ENCODE data around the gene MTX3.

GRCh38 chr5:78173741-78174059 is 120.8 kb downstream of the AP3B1 start:
- PRO-cap = no peak
- RAMPAGE, long total RNA, 4 experiments = start-site peak on the minus strand in 1 of 4 experiments, at chr5:78173899-78173999 at its widest, 30 reads per replicate

GRCh38 chr5:78387664-78388244 is 27.3 kb downstream of the SCAMP1 start:
- PRO-cap = no peak
- RAMPAGE, long total RNA, 4 experiments = no peak in any of the 4 experiments

DNA sequence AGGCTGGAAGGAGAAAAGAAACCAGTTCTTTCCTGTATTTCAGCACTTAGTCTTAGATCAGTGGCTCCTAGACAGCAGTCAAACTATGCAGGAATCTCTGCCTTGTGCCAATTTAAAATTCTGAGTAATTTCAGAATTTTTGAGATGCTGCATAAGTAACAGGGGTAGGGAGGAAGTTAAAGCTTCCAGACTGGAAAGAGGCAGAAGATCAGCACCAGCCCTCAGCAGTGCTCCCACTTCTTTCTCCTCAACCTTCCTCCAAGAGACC is 141.9 kb downstream of the LHFPL2 start:
- PRO-cap = no peak
- RAMPAGE, long total RNA, 4 experiments = no peak in any of the 4 experiments

GRCh38 chr5:78508182-78508862 is 140.2 kb downstream of the LHFPL2 start:
- PRO-cap = no peak
- RAMPAGE, long total RNA, 4 experiments = no peak in any of the 4 experiments

GRCh38 chr5:78573874-78574503 is 74.6 kb downstream of the LHFPL2 start:
- PRO-cap = no peak
- RAMPAGE, long total RNA, 4 experiments = no peak in any of the 4 experiments

DNA sequence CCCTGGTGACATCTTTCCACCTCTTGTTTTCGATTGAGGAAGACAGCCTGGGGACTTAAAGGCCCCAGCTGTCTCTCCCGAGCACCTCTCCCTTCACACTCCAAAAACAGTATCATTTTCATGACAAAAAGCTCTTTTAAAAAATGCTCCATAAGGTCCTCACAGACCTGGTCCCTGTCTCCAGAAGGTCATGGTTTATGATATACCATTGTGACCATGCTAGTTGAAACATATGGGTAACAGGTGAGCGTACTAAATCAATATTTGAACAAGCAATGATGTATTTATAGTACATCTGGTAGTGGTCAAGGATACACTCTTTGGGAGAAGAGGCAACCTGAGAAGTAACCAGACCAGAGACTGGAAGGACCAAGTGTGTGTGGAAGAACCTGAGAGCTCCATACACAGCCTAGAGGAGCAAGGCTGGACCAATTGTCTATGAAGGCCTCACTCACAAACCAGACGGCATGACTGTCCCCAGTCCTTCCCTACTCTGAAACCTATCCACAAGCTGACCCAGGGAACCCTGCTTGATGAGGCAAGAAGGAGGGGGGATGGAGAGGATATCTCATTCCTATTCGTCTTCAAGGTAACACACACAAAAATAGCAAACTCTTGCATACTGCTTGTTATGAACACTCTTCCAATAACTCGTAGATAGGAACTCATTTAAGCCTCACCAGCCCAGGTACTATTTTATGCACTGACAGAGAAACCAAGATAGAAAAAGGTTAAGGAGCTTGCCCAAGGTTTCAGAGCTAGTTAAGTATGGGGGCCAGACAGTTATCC is 55.0 kb downstream of the LHFPL2 start:
- PRO-cap = no peak
- RAMPAGE, long total RNA, 4 experiments = no peak in any of the 4 experiments

DNA sequence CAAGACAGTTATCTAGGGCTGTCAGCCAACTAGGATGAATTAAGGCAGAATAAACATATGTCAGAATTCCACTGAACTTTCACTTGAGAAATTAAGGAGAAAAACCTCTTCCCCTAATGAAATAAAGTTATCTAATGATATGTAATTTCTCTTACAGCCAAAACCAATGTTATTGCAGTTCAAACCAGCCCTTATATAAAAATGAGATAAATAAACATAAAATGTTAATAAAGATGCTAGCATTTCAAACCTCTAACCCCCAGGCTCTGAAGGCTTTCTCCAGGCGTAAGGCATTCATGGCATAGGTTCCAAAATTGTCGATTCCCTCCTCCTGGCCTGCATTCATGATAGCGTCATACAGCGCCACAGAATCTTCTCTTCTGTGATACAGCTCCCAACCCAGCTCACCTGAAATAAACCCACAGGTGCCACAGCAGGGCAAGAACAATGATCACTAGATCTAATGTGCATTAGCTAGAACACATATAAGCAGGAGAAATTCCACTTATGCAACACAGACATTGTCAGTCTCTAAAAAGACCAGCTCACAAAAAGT is 41.1 kb upstream of the ARSB start:
- PRO-cap = no peak
- RAMPAGE, long total RNA, 4 experiments = no peak in any of the 4 experiments

DNA sequence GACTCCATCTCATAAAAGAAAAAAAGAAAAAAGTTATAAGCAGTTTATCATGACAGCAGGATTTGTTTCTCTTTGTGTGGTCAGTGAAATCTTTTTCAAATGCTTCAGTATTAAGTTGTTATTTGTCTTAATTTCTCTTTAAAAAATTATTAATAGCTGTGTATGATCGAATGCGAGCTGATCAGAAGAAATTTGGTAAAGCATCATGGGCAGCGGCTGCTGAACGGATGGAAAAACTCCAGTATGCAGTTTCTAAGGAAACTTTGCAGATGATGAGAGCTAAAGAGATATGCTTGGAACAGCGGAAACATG is 55.0 kb downstream of the JMY start:
- PRO-cap = no peak
- RAMPAGE, long total RNA, 4 experiments = start-site peak on the plus strand in 1 of 4 experiments, centred at position 208 of the sequence, 17 reads per replicate

GRCh38 chr5:79299940-79300429 is 64.1 kb downstream of the JMY start:
- PRO-cap = no peak
- RAMPAGE, long total RNA, 4 experiments = start-site peak on the plus strand in 1 of 4 experiments, at chr5:79300171-79300317 at its widest, 10 reads per replicate

- PRO-cap = no peak
- RAMPAGE, long total RNA, 4 experiments = start-site peak on the plus strand in 1 of 4 experiments, at chr5:79736254-79736566 at its widest, 6 reads per replicate
These were observed 46.8 kb downstream of the CMYA5 start for GRCh38 chr5:79736269-79736925.

DNA sequence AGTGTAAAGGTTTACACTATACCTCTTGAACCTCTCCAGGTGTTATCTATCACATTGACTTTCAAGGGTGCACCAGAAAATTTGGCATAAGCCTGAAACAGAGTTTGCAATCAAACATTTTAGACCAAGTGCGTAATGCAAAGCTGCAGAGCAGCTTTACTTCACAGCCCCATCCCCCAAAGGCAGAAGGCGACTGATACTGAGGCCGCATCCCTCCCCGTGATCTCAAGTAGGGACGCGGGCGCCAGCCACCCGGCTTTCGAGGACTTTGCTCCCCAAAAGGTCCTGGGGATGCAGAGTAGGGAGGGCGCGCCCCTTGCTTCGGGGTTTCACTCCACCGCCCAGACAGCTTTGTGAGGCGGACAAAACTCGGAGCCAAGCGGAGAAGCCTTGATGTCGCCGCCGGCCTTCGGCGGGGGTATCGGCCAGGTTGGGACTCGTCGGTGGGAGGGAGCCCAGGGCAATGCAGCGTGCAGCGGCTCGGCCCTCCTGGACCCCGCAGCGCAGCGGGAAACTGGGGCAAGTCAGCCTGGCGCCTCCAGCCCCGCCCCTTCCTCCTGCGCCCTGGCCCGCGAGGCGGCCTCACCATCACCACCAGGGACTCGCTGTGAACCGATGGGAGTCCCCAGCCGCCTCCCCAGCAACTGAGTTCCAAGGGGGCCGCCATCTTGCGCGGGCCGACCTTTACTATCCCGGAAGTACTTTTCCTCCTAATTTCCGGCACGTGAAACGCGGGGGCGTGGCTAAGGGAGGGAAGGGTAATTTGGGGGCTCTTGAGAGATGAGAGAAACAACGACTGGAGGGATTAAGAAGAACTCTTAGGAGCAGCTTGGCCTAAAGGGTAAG is at the start of gene MTX3:
TSS of gene MTX3 (minus strand) at position 691 of the 846 bp plus-strand sequence.
- PRO-cap = unidirectional peak, minus-strand start at position 516 of the sequence; unidirectional peak, minus-strand start at position 604 of the sequence; unidirectional peak, minus-strand start at position 686 of the sequence
- RAMPAGE, long total RNA, 4 experiments = start-site peak on the plus strand in 1 of 4 experiments, centred at position 736 of the sequence, 6 reads per replicate; start-site peak on the minus strand in 4 of 4 experiments, centred at positions 647 to 664 of the sequence, 12 to 34 reads per replicate

GRCh38 chr5:80139465-80139940 is 104.4 kb downstream of the THBS4 start:
- PRO-cap = no peak
- RAMPAGE, long total RNA, 4 experiments = no peak in any of the 4 experiments

- PRO-cap = no peak
- RAMPAGE, long total RNA, 4 experiments = no peak in any of the 4 experiments
These were observed 38.6 kb downstream of the SERINC5 start for GRCh38 chr5:80217190-80217670.

DNA sequence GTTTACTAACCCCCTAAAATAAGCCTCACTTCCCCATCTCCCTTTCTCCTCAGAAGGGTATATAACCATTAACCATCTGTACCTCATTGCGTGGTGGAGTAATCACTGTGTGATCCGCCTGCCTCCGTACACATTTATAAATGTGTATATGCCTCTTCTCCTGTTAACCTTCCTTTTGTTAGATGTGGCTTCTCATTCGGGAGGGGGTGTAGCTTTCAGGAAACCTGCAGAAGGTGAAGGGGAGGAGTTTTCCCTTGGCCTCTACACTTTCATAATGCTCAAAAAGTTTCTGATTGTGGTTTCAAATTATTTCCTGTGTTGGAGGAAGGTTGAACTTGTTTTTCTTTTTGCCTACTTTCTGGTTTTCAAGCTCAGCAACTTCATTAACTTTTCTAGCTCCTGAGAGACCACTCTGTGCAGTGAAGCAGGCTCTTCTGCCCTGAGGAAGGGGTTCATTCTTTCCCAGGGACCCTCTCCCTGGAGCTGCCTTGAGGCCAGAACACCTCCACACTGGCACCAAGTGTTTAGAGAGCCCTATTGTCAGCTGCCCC is 46.9 kb downstream of the RASGRF2 start:
- PRO-cap = unidirectional peak, minus-strand start at position 130 of the sequence; unidirectional peak, minus-strand start at position 176 of the sequence
- RAMPAGE, long total RNA, 4 experiments = no peak in any of the 4 experiments

DNA sequence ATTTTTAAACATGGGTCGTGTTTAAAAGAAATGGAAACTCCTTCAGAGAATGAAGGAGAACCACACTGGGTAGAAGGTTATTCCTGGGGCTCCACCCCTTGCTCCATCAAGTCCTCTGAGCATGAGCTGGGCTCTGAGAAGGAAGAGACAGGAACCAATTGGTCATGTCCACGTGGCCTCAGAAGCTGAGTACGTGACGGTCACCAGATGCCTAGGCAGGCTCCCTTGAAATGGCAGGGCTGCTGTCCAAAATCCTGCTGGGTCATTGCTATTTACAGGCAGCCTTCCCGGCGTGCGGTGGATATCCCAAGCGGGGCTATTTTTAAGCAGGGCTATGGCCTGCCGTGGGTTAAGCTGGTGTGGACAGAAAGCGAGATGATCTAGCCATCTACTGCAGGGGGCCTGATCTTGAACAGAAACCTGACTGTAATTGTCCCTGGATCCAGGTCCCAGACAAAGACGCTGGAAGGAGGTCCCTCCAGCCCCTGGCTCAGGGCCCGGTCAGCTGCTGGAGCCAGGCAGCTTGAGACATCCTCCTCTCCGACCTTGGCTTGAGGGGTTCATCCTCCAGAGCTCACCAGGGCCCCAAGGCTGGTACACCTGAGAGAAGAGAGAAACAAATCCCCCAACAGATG is 586 bp upstream of the CKMT2 start:
- PRO-cap = no peak
- RAMPAGE, long total RNA, 4 experiments = no peak in any of the 4 experiments

GRCh38 chr5:81355062-81355871 is 38.7 kb downstream of the ACOT12 start:
- PRO-cap = no peak
- RAMPAGE, long total RNA, 4 experiments = no peak in any of the 4 experiments

DNA sequence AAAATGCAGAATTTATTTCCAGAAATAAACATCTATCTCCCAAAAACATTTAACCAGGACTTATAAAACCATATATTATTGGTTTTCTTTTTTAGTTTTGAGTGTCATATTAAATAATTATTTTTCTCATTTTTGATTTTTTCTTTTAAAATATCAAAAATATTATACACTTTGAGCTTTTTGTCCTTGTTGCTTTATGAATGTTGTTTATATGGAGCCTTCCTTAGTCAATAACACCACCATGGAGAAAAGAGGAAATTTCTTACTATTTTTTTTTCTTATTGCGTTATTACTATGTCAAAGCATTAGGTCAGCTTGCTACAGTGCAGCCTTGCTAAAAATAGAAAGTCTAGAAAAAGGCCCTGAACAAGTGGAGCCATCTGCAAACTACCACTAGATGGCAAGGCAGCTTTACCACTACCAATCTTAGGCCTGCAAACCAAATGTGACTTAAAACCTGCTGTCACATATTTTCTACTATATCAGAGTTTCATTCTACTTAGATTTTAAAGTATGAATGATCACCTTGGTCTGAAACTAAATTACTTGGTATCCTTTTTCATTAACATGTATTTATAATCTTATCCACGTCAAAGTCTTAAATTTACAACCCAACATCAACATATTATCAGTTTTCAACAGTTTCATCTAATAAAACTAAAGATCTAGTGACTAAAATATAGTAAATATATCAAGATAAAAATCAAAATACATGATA is 113.0 kb upstream of the ACOT12 start:
- PRO-cap = no peak
- RAMPAGE, long total RNA, 4 experiments = no peak in any of the 4 experiments

DNA sequence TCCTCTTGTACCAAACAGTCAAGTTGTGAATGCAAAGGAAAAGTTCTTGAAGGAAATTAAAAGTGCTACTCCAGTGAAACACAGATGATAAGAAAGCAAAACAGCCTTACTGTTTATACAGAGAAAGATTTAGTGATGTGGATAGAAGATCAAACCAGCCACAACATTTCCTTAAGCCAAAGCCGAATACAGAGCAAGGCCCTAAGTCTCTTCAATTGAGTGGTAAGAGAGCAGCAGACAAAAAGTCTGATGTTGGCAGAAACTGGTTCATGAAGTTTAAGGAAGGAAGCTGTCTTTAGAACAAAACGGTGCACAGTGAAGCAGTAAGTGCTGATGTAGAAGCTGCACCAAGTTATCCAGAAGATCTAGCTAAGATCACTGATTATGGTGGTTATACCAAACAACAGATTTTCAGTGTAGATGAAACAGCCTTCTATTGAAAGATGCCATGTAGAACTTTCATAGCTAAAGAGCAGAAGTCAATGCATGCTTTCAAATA is 144.2 kb upstream of the ACOT12 start:
- PRO-cap = no peak
- RAMPAGE, long total RNA, 4 experiments = no peak in any of the 4 experiments

DNA sequence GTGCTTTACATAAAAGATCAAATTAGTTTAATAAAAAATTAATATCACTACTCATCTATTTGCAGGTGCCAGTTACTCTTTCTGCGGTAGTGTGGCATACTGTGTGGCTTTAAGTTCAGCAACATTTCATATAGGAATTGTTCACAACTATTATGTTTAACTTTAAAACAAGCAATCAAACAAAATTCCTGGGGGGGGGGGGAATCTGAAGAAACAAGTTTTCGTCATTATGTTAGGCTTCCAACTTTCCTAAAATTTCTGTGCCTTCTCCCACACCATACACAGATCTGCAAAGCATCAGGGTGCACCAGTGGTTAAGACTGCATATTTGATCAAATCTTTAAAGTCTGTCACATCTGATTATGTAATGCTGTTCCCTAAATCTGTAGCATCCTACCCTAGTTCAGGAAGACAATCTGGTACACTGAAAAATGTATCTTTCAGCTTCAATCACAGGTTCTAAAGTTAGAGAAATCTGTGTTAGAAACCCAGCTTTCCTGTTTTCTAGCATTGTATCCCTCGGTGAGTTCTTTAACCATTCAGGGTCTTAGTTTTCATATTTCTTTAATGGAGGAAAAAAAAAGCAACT is 4.0 kb downstream of the SSBP2 start:
- PRO-cap = no peak
- RAMPAGE, long total RNA, 4 experiments = start-site peak on the minus strand in 1 of 4 experiments, centred at position 388 of the sequence, 7 reads per replicate

- PRO-cap = no peak
- RAMPAGE, long total RNA, 4 experiments = no peak in any of the 4 experiments
These were observed 22.0 kb downstream of the VCAN start for GRCh38 chr5:83493545-83493942.

Data from Peyer's patch (tissue), 4 donors.